Sigmoid colon (tissue), 4 donors: ENCODE measurements around a stretch of chr7.

- PRO-cap = no peak
- RAMPAGE, long total RNA, 4 experiments = no peak in any of the 4 experiments
These were observed 15.2 kb downstream of the PAXIP1 start for GRCh38 chr7:154987383-154988517.

DNA sequence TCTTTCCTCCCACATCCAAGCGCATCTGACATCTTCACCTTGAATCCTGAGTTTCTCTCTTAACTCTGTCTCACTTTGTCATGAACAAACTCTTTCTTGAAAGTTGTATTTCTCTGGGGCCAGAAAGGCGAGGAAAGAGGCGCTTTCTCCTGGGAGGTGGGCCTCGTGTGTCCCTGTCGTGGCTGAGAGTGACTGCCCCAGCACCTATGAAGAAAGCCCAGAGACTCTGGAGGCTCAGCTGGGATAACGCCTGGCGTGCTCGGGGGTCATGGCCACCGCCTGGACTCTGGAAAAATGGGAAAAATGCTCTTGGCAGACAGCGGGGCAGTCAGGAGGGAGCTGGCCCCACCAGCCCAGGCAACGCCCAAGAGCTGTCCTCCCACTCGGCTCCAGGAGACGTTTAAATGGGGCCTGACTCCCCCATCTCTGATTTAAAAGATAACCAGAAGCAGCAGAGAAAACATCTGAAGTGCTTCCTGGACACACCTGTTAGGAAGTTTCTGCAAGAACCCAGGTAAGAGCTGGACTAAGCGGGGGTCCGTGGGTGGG lies 83.8 kb upstream of the INSIG1 start:
- PRO-cap = no peak
- RAMPAGE, long total RNA, 4 experiments = no peak in any of the 4 experiments

DNA sequence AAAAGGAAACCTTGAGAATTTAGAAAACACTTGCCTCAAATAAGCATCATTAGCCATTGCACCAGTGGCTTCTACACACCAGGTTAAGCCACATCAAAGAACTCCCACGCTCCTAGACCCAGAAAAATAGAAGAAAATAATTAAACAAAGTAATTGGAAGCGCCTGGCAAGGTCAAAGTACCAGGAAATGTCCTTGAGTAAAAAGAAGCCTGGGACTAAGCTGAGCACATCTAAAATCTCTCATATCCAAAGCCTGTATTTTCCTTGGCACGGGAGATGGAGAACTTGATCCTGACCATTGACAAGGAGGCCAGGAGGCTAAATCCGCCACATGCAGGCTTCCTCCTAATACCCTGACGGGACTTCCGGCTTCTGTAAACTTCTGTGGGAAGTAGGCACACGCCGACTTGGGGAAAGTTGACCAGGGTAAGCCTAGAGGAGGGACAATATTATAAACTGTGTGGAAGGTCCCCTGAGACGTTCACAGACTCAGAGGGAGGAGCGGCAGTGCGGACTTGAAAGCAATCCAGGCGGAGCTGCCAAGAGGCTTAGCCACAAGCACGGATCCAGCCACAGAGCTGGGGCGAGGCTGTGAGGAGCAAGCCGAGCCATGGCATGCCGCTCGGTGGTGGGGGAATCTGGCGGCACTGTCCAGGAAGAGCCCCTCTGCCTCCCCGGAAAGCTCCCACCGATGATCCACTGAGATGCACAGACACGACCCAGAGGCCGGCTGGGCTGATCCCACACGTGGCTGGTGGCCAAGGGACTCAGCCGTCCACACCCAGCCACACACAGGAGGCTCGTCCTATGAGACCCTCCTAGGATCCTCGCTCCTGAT lies 40.2 kb upstream of the INSIG1 start:
- PRO-cap = no peak
- RAMPAGE, long total RNA, 4 experiments = no peak in any of the 4 experiments

- PRO-cap = no peak
- RAMPAGE, long total RNA, 4 experiments = no peak in any of the 4 experiments
These were observed 3.6 kb upstream of the INSIG1 start for GRCh38 chr7:155294063-155294487.

DNA sequence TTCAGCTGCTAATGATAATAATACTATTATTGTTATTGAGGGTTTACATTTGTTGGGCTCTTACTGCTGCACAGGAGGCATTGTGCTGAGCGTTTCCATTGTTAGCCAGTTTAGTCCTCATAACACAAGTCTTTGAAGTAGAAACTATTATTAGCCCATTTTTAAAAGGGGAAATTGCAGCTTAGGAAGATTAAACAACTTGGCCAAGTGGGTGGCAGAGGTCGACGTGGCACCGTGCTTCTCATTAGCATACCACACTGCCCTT lies 8.8 kb downstream of the INSIG1 start:
- PRO-cap = no peak
- RAMPAGE, long total RNA, 4 experiments = no peak in any of the 4 experiments

DNA sequence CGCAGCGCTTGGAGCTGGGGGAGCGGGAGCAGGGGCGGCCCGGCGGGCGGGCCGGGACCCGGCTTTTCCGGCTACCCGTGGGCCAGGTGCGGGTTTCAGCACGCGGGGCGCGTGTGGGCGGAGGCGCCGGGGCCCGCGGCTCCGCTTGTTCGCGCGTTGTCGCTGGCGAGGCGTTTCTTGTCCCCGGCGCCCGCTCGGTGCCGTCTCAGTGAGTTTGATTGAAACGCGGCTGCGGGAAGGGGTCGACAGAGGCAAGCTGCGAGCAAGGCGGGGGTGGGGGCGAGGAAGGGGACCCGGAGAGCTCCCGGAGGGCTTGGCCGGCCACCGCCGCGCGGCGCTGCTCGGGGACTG lies 76.6 kb downstream of the INSIG1 start:
- PRO-cap = no peak
- RAMPAGE, long total RNA, 4 experiments = no peak in any of the 4 experiments

DNA sequence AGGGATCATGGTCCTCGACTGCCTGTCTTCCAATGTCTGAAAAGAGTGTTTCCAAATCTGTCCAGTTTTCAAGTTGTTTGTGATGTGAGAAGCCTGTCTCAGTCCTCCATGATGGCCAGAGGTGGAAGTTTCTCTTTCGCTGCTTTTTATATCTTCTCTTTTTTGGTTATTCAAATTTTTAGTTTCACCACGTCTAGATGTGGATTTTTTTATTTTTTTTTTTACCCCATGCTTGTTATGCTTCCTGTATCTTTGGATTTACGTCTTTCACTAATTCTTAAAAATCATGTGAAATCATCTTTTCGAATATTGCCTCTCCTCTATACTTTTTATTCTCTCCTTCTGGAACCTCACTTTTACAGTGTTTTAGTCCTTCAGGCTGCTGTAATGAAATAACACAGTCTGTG lies 6.0 kb upstream of the RBM33 start:
- PRO-cap = no peak
- RAMPAGE, long total RNA, 4 experiments = no peak in any of the 4 experiments

GRCh38 chr7:155644982-155645484 lies 572 bp downstream of the RBM33 start:
- PRO-cap = no peak
- RAMPAGE, long total RNA, 4 experiments = no peak in any of the 4 experiments

DNA sequence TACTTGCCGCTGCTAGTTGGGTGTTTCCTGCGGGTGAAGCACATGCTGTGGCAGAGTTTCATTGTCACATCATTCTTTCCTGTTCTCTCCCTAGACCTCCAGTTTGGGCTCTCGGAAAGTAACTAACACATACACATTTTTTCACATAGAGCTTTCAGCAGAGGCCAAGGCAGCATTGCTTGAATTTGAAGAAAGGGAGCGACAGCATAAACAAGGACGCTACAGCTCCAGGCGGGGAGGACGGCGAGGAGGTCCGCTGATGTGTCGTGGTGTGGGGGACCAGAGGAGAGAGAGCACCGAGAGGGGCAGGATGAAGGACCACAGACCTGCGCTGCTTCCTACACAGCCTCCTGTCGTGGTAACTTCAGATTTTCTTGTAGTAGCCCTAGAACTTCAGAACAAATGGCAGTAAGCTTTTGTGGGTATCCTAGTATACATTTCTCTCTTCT lies 62.3 kb downstream of the RBM33 start:
- PRO-cap = no peak
- RAMPAGE, long total RNA, 4 experiments = no peak in any of the 4 experiments

DNA sequence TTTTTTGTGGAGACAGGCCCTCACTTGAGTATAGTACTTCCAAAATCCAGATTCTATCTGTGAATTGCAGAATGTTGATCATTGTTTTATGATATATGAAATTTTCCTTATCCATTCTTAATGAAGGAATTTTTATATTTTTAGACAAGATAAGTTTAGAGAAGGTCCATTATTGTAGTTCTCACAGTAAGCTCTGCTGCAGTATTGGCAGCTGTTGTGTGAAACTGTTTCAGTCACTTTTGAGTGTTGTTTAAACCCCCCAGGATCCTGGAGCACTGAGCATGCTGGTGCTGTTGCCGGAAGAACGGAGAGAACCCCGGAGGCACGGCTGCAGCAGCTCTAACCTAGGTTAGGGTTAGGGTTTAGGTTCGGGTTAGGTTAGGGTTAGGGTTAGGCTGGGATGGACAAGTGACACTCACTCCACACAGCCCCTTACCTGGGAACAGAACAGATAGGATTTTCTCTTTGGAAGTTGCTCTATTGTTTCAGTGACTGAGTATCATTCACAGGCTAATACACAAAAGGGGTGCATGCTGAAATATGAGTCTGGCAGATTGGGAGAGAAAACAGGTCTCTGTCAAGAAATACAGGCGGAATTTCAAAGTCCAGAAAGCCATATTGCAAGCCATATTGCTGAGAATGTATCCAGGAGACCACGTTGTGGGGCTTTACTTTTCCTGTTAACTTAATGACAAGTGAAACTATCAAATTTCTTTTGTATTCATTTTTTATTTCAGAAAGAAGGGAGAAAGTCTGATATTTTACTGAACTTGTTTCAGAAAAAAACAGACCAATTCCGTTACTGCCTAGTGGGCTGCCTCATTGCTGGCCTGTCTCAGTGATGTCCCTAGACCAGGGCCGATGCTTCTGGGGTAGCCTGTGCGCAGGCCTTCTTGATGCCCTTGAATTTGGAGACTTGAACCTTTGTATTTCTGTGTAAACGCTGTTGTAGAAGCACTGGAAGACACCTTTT lies 40.1 kb downstream of the SHH start:
- PRO-cap = no peak
- RAMPAGE, long total RNA, 4 experiments = no peak in any of the 4 experiments

DNA sequence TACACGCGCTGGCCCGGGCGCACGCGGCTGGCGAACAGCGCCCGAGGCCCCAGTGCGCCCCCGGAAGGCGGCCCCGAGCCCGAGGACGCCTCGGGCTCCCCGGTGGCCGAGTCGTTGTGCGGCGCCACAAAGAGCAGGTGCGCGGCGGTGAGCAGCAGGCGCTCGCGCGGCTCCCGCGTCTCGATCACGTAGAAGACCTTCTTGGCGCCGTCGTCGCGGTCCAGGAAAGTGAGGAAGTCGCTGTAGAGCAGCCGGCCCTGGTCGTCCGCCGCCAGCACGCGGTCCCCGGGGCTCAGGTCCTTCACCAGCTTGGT lies 9.0 kb downstream of the SHH start:
- PRO-cap = no peak
- RAMPAGE, long total RNA, 4 experiments = no peak in any of the 4 experiments

DNA sequence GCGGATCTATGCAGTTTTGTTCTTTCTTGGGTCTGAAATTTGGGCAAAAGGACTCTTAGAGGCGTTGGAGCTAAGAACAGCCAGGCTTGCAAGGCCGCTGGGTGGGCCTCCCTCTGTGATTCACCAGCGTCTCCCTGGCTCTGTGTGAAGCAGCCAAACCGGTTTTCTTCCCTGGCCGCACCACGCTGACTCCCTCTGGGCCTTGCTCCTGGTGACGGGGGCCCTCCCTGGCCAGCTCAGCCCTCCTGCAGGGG lies 109.7 kb upstream of the SHH start:
- PRO-cap = no peak
- RAMPAGE, long total RNA, 4 experiments = no peak in any of the 4 experiments

- PRO-cap = no peak
- RAMPAGE, long total RNA, 4 experiments = no peak in any of the 4 experiments
These were observed 95.4 kb upstream of the RNF32 start for GRCh38 chr7:156545135-156545619.

- PRO-cap = no peak
- RAMPAGE, long total RNA, 4 experiments = no peak in any of the 4 experiments
These were observed 84.5 kb upstream of the RNF32 start for GRCh38 chr7:156556001-156556535.

DNA sequence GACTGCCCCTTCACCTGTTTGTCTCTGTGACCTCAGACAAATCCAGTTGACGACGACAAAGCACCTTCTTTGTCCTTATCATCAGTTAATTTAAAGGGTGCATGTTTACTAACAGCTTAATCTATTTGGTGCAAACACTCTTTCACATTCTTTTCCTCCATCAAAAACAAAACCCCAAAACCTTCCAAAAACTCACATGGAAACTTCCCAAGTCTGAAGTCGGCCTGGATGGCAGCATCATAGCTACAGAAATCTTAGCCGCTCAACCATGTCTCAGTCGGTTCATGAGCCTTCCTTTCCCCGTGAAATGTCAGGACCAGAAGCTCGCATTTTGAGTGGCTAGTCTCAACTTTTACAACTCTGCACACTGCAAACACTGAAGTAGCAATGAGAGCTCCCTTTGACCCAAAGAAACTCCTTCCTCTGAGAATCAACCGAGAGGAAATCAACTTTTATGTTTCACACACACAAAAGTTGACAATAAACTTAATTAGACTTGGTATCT lies 37.7 kb upstream of the RNF32 start:
- PRO-cap = no peak
- RAMPAGE, long total RNA, 4 experiments = no peak in any of the 4 experiments

DNA sequence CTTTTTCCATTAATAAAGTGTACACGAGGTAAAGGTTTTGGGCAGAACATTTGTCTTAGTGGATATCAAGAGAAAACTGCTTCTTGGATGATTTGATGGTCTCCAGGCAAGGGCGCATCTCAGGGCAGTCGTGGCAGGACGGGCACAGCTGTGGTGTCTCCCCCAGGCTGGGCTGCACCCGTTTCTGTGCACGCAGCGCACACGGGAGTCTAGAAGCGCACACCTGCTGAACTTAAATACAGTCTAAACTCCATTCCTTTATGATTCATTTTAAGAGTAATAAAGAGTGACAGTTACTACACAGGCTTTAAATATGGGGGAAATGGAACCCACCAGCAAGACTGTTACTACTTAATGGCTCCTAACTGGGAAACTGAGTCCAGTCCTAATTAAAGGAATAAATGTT lies 23.2 kb upstream of the RNF32 start:
- PRO-cap = no peak
- RAMPAGE, long total RNA, 4 experiments = no peak in any of the 4 experiments

DNA sequence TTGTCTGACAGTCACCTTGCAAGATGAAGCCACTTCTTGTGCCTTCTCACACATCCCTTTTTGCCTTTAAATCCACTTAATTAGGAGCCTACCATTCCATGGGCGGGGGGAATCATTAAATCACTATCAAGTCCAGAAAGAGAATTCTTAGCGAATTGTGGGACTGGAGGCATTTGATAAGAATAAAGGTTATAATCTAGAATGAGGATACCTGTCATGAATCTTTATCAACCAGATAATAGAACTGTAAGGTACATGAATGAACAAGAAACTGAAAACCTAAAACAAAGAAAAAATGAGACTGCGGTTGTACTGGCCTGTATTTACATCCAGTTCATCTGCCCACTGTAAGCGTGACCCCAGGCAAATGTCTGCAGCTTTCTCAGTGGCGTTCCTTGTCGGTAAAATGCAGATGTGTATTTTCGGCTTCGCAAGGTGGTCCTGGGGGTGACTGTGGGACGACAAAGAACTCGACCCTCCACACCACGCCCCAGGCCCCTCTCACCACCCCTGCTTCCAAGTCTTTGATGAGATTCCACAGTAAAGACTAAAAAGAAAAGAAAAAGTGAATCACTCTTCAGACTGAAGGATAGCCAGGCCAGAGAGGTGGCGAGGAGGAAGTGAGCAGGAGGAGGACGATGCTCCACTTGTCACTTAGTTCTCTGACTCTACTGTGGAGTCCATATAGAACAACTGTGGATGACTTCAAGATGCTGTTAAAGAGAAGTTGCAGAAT lies 38.4 kb downstream of the RNF32 start:
- PRO-cap = no peak
- RAMPAGE, long total RNA, 4 experiments = no peak in any of the 4 experiments

- PRO-cap = no peak
- RAMPAGE, long total RNA, 4 experiments = no peak in any of the 4 experiments
These were observed 42.3 kb downstream of the RNF32 start for GRCh38 chr7:156682548-156683516.

- PRO-cap = no peak
- RAMPAGE, long total RNA, 4 experiments = no peak in any of the 4 experiments
These were observed 74.8 kb downstream of the LMBR1 start for GRCh38 chr7:156818152-156818618.

DNA sequence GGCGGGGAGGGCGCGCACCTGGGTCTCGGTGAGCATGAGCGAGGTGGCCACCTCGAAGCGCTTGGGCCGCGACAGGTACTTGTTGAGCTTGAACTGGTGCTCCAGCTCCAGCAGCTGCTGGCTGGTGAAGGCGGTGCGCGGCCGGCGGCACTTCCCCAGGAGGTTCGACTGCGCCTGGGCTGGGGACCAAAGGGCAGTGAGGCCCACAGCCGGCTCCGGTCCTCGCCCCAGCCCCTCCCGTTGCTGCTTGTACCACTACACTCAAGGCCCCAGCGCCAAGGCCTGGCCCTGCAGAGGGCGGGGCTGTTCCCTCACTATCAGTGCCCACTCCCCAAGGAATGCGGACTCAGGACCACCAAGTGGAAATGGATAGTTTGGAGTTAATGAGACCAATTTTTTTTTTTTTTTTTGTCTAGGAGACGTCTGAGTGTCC lies 4.0 kb downstream of the MNX1 start:
- PRO-cap = no peak
- RAMPAGE, long total RNA, 4 experiments = no peak in any of the 4 experiments